ENCODE measurements around a stretch of chr7.

DNA sequence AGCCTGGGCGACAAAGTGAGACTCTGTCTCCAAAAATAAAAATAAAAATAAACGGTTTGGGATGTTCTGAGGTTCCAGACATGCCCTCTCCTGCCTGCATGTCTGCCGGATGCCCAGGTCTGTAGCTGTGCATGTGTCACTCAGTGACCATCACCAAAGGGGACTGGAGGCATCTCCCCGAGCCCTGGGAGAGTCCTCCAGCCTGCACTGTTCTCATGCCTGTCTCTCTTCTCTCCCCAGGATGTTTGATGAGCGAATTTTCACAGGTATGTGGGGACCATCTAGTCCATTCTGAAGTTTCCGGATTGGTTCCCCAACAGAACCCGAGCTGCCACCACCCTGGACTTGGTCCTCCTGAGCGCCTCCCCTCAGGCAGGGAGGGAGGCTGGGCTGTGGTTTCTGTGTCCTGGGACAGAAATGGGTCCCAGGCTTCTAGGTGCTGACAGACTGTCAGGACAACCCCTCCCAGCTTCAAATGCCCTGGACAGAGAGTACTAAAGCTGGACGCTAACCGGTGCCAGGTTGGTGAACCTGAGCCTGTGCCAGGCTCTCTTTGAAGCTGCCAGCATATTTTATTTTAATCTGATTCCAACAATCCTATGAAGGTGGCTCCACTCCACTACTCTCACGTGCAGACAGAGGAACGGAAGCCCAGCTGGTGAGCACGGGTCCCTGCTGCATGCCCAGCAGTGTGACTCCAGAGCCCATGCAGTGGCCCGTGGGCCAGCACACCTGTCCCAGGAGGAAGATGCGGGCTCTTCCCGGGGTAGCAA is 81.4 kb downstream of the GTF2IRD1 start:
- PRO-cap = unidirectional peak, plus-strand start at position 490 of the sequence
- RRBS = no CpG with 5 or more reads among the region's 16 CpGs

DNA sequence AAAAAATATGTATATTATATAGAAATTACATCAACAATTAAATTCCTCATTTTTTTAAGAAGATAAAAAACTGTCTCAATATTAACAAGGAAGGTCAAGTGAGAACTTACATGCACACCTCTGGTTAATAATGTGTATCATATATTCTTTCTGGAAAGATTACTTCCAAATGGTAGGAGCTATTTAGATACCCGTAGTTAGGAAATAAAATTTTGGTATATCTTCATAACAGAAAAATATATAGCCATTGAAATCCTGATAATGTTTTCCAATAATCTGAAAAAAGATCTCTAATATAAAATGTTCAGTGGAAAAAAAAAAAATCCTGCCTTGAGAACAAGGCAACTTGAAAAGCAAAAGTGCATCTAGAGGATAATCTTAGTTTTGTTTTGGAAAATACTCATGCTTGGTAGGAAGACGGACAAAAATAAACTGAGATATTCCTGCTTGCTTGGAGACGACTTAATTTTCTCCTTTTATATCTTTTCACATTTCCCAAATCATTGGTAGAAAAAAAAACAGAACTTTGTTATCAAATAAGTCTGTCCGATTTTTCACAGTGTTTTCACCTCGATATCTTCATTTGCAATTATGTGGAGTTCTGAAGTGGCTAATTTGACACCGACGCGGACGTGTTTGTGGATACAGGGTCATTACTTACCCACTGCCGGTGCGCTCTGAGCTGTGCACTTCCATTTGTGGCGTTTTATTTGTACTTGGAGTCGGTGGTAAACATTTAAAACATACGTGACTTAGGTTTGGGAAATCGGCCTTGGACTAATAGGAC is 52.1 kb upstream of the NCF1 start:
- PRO-cap = no peak
- RRBS = no CpG with 5 or more reads among the region's 15 CpGs

DNA sequence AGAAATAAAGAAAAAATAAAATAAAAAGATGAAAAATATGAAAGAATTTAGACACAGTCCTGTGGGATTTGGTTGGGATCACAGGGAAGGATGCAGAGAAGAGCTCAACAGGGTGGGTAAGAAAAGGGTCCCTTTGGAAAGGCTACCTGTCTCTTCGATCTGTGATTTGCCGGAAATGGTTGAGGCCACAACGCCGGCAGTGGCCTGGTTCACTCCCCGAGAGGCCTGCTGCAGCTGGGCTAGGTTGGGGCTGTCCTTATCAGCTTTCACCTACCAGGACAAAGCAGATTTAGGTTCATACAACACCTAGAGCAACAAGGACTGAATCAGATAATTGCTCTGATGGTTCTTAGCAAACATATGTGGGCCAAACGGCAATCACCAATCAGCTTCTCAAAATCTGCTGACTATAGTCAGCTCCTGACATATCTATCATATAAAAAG is 50.6 kb downstream of the SPDYE5 start:
- PRO-cap = no peak
- RRBS = no CpG with 5 or more reads among the region's 6 CpGs

- PRO-cap = no peak
- RRBS = no CpG with 5 or more reads among the region's 5 CpGs
Measured at GRCh38 chr7:75711364-75712074, 27.2 kb downstream of the HIP1 start.

- PRO-cap = no peak
- RRBS = no CpG with 5 or more reads among the region's 13 CpGs
Measured at GRCh38 chr7:75922975-75923670, 8.2 kb downstream of the POR start.

GRCh38 chr7:75943997-75944315 is 29.0 kb downstream of the POR start:
- PRO-cap = no peak
- RRBS = no CpG with 5 or more reads among the region's 3 CpGs

DNA sequence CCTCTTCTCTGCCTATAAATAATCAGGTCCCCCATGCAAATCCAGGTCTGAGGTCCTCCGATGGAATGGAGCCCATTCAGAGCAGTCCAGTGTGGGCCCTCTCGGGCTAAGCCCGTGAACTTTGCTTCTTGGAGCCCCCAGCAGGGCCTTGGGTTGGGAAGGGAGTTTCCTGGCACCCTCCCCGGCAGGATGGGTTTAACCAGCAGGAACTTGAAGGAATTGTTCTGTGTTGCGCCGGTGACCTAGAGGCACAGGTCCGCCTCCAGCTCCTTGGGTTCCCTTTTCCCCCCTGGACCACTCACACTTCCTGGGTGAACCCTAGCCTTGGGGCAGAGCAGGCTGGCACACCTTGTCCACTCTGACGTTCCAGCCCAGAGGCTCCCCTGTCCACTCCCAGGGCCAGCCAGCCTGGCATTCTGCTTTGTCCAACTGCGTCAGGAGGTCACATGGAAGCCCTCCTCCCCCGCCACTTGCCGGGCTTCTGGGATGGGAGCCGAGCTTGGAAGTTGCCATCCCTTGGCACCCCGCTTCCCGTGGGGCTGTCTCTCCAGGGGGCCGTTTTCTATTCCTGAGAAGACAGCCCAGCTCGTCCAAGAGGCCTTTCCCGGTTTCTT is 25.9 kb downstream of the TMEM120A start:
- PRO-cap = no peak
- RRBS = no CpG with 5 or more reads among the region's 17 CpGs

DNA sequence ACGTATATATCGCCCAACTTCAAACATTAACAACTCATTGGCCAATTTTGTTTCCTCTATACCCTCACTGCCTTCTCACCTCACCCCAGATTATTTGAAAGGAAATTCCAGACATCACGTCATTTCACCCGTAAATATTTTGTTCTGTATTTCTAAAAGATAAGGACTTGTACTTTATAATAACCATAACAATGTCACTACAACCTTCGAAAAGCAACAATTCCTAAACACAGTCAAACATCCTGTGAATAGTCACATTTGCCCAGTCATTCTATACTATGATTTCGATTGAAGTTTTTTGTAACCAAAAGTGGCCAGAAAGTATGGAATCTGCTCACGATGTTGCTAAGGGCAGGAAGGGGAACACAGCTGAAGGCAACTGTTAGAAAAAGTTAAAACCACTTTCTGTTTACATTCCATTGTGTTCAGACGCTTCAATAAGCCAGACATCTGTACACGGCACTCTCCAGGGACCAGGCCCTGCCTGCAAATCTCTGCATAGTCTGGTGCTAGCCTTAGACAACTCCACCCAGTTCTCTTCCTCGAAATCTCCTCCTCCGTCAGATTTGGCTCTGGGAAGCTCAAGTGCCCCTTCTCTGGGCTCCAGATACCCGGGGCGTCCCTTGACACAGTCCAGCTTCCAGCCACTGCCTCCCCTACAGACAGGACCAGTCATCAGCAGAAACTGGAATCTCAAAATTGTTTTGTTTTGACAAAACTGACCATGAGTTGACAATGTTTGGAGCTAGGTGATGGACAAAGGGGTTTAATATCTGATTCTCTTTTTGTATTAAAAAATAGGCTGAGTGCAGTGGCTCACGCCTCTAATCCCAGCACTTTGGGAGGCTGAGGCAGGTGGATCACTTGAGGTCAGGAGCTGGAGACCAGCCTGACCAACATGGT is 17.1 kb upstream of the TMEM120A start:
- PRO-cap = no peak
- RRBS = no CpG with 5 or more reads among the region's 14 CpGs

DNA sequence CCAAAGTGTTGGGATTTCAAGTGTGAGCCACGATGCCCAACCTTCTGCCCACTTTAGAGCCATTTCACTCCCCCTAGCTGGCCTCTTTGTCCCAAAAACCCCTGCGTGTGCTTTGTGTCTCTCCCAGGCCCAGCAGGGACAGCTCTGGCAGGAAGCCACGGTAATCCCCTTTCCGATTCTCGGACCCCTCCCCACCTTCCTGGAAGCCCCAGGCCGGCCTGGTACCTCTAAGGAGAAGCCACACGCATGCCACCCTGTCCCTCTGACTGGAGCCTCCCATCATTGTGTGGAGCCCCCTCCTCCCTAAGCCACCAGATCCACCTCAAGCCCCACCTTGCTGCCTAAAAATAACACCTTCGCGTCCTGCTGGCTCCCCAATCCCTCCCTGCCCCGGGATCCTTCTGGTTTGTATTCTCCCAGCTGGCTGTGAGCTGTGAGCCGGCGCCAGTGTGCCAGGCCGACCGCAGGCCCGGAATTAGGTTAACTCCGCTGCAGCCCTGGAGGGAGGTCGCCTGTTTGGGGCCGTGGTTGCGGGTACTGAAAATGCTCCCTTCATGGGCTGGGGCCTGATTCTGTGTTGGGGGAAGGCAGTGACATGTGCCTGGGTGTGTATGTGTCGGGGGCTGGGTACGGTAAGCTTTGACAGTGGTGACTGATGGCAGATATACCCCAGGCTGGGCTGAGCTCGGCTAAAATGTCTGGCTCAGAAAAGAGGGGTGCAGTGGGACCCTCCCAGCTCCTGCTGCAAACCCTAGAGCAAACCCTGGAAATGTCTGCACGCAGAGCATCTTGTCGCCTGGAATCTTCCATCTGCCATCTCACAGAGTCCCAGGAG is 16.3 kb upstream of the SRRM3 start:
- PRO-cap = no peak
- RRBS = 13% methylated on average over 1 of the region's 24 CpGs

DNA sequence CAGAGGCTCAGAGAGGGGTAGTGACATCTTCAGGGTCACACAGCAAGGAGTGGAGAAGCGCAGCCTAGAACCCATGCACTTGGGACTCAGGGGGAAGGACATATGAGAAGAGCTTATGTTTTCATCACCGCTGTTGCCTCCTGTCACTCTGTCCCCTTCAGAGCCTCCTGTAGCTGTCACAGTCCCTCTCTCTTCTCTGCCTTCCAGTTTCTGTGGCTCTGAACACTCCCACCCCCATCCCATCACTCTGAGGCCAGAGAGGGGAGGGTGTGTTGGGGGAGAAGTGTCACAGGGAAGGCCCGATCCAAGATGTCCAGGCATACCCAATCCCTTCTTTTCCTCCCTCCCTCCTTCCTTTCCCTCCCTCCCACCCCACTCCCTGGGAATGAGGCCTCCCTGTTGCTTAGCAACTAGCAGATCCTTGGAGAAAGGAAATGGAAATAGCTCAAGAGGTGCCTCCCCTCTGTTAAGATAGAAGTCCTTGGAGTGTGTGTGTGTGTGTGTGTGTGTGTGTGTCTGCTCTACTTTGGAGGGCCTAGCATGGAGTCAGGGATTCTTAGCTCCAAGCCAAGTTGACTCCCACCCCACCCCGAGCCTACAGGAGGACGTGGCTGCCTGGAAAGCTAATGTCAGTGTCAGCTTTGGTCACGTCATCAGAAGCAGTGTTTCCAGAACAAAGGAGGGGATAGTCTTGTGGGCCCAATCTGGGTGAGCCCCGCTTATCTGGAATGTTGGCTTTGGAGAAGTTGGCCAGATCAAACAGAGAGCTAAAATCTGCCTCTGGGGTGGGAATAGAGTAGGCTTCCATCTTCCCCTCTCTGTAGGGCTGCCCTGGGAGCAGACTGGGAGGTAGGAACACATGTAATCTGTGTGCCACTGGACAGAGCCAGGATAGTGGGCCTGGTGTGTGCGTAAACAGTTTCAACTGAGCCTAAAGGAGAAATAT is 32.3 kb downstream of the SRRM3 start:
- PRO-cap = no peak
- RRBS = no CpG with 5 or more reads among the region's 8 CpGs

DNA sequence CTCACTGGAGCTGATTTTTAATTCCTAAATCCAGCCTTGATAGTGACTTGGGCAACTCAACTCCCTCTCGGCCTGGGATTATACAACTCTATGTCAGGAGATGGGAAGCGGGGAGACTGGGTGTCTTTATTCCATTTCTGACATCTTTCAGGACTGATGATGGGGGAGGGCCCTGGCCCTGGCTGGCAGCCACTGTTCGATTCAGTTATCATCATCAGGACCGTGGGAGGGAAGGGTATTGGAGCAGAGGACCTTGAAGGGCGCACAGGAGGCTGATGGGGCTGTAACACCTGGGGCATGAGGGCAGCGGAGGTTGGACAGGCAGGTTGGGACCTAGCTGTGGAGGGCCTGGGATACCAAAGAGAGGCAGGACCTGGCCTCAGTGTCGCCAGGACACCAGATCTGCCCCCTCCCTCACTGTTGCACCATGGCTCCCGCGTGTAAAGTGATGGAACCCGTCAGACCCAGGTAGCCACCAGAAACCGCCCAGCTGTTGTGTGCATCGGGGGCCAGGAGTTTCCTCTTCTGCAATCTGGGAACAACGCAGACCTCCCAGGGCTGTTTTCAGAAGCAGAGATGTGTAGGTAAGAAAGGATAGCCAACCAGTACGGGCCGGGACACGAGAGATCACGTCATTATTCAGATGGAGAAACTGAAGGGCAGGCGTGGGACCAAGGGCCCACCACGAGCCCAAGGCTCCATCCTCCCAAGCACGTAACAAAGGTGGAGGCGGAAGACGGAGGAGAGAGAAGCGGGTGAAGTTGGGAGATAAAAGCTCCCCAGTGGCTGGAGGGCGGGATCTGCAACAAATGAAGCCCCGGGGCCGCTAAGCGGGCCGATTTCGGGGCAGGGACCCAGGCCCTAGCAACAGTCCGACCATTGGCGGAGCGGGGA is 15.0 kb downstream of the HSPB1 start:
- PRO-cap = bidirectional peak, plus-strand start outside the sequence, minus-strand start at position 810 of the sequence
- RRBS = no CpG with 5 or more reads among the region's 32 CpGs

GRCh38 chr7:76329664-76330374 is 27.3 kb downstream of the HSPB1 start:
- PRO-cap = no peak
- RRBS = no CpG with 5 or more reads among the region's 30 CpGs

GRCh38 chr7:76365908-76366513 is 7.2 kb upstream of the YWHAG start:
- PRO-cap = no peak
- RRBS = no CpG with 5 or more reads among the region's 6 CpGs

- PRO-cap = no peak
- RRBS = no CpG with 5 or more reads among the region's 23 CpGs
Measured at GRCh38 chr7:76980405-76980944, 51.7 kb downstream of the SPDYE17 start.

DNA sequence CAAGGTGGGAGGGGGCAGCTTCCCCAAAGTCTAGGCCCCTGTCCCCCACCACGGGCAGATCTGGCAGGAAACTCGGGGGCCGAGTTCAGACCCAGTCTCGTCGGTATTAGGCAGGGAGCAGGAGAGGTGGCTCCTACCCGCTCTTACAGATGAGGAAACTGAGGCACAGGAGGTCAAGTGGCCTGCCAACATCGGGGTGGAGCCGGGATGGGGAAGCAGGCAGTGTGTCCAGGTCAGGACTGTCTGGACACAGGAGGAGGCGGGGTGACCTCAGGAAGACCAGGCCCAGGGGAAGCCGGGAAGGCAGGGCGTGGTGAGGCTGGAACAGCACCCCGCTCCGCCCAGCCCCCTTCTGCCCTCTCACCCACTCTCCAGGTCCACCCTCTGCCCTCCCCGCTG is 26.2 kb downstream of the SPDYE17 start:
- PRO-cap = no peak
- RRBS = no CpG with 5 or more reads among the region's 14 CpGs

GRCh38 chr7:77126545-77126809 is 4.1 kb downstream of the CCDC146 start:
- PRO-cap = no peak
- RRBS = no CpG with 5 or more reads among the region's 4 CpGs

DNA sequence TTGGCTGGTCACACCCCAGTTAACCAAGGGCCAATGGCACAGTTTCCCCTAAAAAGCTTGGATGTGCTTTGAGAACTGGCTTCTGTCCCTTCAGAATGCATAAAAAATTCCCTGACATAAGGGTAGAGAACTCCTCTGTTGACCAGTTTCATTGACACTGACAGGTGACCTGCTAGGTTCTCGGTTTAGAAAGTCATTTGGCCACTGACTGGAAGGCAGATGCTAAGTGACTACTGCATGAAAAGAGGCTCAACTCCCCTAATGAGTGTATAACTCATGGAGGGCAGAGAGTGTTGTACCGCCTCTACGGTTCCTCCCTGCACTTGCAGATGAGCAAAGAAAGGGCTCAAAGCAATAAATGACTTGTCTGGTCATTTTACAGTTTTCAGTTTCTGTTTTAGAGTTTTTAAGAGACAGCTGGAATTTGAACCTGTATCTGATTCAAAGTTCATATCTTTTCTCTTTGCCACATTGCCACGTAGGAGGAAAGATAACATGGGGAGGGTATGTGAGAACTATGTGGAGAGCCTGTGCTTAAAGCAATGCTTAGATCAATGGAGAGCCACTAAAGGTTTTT is 2.9 kb upstream of the FGL2 start:
- PRO-cap = no peak
- RRBS = no CpG with 5 or more reads among the region's 4 CpGs

DNA sequence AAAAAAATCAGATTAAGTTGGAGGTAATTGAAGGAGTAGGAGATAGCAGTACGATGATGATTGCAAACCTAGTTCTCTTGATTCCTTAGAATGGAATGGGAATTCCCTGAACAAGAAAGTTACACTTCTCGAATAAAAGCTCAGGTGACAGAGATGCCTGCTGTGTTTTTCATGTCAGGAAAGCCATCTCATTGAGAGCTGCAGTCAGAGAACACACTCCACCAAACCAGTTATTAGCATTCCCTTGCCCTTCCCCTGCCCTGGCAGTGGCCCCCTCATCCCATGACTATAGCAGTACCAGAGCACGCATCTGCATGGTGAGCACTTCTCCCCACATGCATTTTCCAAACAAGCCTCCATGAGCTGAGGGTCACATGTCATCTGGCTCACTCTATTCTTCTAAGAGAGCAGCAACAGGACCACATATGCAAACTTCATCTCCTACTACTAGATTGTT is 42.4 kb upstream of the FGL2 start:
- PRO-cap = no peak
- RRBS = no CpG with 5 or more reads among the region's 3 CpGs

DNA sequence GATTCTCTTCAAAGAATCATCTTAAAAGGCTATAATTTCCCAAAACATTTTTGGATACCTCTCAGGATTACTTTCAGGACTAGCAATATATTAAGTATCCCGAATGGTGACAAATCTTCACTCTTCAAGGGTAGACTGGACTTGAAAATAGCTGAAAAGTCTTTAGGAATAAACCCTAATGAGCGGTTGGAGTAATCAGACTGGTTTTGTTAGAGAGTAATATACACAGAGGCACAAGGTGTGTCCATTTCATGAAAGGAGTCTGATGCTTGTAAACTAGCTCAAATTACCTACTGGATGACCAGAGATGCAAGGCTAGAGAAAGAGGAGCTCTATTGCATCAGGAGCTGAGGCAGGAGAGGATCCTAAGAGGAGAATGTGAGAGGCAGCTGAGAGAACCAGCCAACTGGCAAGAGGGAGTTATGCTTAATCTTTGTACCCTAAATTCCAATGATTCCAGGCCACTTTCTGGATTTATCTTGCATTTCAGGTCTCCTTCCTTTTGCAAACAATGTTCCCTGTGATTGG is 57.7 kb upstream of the PTPN12 start:
- PRO-cap = no peak
- RRBS = no CpG with 5 or more reads among the region's 2 CpGs

DNA sequence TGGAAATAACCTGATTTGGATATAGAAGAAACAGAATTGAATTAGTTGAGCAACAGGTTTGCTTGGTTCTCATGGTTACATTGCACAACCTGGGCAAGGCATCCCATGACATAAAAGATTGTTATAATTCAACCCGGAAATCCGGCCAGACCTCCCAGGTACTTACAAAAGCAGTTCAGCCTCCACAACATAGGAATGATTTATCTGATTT is 55.1 kb upstream of the PTPN12 start:
- PRO-cap = bidirectional peak, plus-strand start at position 136 of the sequence, minus-strand start outside the sequence
- RRBS = no CpG with 5 or more reads among the region's 2 CpGs